ENCODE measurements around a stretch of chr7.

DNA sequence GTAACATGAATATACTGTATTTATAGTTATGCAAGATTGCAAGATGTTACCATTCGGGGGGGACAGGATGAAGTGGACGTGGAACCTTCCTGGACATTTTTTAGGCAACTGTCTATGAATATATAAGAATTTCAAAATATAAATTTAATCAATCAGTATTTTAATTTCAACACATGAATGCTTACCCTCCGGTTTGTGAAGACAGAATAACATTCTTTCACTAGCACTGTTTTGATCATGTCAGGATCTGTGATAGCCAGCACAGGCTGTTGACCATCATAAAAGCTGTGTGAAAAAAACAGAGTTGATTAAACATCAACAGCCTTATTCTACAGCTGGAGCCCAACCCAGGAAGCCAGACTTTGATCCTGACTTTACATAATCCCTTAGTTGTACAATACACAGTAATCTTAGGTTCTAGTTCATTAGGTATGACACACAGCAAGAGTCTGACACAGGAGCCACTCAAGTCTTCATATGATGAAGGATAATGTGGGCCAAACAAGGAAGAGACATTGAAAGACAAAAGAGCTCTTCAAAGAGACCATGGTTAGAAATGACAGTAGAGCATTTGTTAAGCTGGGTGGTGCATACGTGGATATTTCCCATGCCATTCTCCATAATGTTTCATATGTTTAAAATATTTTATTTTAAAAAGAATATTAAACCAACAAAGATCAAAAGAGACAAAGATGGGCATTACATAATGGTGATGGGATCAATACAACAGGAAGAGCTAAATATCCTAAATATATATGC lies 11.4 kb downstream of the CYP3A4 start:
- PRO-cap, result no peak

DNA sequence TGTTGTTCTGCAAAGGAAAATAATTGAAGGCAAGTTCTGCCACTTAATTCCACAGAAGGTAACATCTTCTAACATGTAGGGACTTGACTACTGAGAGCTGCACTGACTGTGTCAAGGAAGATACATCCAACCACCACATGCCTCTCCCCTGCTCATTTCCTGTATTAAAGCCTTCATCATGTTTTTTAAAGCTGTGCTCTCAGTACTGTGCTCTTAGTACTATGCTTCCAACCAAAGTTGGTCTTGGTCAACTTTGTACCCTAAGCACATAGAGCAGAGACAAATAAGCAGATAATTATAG lies 2.8 kb upstream of the CYP3A4 start:
- PRO-cap, result no peak

DNA sequence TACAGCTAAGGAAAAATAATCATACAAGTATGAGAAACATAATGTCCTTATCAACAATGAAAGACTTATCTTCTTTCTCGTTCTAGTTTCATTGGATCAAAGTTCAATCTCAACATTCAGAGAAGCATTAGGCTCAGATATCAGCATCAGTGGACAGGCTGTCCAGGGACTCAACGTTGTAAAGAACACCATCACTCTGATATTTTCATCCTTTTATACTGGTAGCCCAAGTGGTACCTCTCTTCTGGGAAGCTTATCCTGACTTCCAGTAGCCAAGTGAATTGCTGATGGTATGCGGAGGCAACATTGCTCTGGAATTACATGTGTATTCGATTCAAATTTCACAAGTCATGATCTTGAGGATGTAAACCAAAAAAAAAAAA lies 3.1 kb upstream of the CYP3A4 start:
- PRO-cap, result no peak

DNA sequence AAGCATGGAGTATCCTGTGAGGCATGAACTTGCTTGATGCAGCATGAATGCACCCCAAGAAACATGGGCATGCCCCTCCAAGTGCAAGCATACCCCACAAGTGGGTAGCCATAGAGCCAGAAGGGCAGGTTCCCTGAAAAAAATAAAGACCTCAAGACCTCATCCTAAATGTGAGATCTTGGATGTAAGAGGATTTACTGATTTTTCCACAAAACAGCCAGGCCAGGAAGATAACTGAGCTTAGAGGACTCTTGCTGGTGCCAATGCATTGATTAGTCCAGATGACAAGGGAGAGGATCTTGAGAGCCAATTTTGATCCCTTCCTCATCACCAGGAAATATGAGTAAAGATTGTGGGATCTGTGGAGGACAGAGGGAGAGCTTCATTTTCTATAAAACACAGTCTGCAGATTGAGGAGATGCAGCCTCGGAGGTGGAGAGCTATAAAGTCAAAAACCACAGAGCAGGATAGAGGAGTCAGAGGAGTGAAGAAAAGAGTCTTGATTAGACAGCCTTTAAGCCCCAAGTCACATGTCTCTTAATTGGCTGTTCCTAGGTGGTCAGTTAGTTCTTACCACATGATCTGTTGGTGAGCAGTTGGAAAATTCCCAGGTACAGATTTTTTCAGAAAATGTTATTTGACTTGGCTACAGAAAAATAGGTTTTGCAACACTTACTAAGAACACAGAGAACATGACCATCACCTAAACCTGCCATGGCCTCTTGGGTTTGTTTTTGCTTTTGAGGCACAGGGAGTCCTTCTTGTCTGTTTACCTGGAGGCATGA lies 921 bp upstream of the CYP3A43 start:
- PRO-cap, result no peak

DNA sequence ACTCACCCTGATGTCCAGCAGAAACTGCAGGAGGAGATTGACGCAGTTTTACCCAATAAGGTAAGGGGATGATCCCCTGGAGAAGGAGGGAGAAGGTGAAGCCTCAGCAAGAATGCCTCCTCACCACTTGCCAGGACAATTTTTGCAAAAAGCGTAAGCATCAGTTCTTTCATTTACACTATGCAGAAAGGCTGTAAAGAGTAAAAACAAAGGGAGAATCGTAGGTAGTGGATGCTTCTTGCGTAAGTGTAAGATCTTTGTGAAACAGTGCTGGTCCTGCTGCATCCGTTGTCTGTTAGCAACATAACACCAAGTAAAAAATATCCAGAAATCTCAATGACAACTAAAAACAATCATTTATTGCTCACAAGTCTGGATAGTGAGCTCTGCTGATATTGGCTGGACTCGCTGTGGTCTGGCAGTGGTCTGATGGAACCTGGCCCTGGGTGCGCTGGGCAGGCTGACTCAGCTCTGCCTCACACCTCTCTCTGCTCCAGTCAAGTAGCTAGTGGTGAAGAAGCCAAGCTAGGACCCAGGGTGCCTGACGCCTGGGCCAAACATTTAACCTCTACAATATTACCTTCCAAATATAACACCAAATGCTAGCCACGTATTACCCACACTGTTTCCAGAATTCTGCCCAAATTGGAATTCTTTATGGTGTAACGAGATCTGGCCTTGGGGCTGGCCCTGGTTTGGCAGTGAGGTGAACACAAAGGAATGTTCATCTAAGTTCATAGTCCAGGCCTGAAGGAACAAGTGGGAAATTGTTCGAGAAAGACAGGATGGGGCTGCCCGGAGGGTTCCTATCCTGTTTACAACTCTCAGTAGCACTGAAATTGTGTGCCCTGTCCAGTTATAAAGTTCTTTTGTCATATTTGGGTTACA lies 16.7 kb downstream of the OR2AE1 start:
- PRO-cap, result no peak

DNA sequence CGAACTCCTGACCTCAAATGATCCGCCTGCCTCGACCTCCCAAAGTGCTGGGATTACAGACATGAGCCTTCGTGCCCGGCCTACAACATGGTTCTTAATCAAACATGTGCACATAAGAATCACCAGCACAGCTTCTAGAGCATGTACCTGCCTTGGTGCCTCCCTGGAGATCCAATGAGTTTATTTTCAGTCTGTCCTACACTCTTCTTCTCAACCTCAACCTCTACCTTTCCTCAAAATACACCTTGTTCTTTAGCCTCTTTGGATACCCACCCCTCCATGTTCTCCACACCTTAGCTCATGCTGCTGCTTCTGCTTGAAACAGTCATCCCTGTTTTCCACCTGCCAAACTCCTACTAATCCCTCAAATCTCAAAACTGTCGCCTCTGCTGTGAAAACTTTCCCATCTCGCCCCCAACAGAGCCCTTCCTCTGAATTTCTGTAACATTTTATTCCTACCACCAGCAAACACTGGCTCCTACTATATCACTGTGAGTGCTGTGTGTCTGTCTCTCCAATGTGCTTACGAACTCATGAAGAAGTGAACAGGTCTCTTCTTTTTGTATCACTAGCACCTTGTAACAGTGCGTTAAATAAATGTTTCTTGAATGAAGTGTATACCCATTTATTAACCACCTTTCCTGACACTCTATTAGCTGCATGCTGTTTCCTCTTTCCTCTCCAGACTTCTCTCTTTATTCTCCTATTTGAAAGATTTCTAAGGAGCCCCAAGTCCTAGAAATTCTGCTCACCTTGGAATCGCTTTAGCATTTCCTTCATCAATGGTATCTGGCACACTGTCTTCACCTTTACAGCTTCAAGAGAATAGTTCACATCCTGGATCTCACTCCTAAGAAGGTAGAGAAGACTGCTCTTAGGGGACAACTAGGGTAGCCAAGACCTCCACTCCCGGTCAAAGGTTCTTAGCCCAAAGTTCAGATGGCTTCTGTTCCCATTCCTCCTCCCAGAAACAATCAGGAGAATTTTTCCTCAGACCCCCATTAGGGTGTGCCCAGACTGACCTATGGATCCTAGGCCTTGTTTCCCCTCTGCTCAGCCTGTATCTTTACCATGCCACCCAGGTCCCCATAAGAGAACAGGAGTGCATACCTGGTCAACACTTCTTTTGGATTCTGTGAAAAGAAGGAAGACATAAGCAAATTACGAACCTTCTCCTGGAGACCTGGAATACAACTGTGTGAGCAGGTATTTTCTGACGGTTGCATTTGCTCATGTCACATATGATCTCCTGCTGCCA lies 16.4 kb downstream of the TRIM4 start:
- PRO-cap, result no peak

- PRO-cap, result no peak
Measured at GRCh38 chr7:99943533-99944788, 14.5 kb upstream of the GJC3 start.

DNA sequence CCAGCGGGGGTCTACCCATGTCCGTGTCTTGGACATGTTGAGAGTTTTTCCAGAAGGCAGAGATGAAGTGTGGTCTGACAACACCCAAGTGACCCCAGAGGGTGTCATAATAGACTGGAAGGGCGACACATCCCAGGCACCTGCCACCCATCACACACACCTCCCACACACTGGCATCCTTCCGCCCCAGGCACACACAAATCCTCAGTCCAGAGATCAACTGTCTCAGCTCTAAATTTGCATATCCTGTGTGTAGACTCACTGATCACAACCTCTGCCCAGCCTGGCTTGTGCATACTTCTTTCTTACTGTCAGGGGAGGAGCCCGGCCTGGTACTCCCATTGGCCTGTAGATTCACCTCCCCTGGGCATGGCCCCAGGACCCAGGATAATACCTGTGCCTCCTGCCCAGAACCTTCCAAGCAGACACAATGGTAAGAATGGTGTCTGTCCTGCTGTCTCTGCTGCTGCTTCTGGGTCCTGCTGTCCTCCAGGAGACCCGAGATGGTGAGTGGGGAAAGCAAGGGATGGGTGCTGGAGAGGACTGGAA lies 4.6 kb upstream of the AZGP1 start:
- PRO-cap, result no peak

- PRO-cap, result no peak
Measured at GRCh38 chr7:99992724-99993322, 17.0 kb upstream of the AZGP1 start.

GRCh38 chr7:100003487-100004272 lies 11.7 kb upstream of the ZKSCAN1 start:
- PRO-cap, result no peak

DNA sequence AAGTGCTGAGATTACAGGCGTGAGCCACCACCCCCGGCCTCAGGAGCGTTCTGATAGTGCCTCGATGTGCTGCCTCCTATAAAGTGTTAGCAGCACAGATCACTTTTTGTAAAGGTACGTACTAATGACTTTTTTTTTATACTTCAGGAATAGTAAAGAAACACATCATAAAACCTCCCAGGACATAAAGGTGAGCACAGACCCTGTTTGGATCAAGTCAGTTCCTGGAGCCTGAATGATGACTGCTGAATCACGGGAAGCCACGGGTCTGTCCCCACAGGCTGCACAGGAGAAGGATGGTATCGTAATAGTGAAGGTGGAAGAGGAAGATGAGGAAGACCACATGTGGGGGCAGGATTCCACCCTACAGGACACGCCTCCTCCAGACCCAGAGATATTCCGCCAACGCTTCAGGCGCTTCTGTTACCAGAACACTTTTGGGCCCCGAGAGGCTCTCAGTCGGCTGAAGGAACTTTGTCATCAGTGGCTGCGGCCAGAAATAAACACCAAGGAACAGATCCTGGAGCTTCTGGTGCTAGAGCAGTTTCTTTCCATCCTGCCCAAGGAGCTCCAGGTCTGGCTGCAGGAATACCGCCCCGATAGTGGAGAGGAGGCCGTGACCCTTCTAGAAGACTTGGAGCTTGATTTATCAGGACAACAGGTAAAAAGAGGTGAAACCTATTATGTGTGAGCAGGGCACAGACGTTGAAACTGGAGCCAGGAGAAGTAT lies 8.0 kb downstream of the ZKSCAN1 start:
- PRO-cap, result no peak

- PRO-cap, result no peak
Measured at GRCh38 chr7:100124272-100124790, 2.4 kb upstream of the MBLAC1 start.

- PRO-cap, result no peak
Measured at GRCh38 chr7:100218975-100219664, 629 bp upstream of the PVRIG start.

GRCh38 chr7:100221671-100222566 lies 2.2 kb downstream of the PVRIG start:
- PRO-cap, result no peak

DNA sequence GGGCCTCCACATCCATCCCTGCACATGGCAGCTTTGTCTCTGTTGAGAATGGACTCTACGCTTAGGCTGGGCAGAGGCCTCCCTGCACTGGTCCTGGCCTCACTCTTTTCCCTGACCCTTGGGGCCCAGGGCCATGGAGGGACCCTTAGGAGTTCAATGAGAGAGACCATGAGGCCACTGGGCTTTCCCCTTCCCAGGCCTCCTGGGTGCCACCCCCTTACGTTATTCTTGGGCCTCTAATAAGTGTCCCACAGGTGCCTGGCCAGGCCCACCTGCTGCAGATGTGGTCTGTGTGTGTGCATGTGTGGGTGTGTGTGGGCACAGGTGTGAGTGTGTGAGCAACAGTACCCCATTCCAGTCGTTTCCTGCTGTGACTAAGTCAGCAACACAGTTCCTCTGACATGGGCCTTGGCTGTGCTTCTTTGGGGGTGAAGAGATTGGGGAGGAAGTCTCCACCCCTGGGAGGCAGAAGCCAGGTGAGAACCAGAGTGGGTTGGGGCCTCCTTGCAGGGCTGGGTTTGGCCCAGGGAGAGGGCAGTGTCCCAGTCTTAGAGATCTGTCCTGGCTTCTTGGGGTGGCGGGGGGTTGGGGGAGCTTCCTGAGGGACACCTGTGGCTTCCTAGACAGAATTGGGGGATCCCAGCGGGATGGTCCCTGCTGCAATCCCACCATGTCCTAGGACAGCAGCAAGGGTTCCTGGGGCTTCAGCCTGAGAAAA lies 4.2 kb upstream of the PILRB start:
- PRO-cap, result no peak

DNA sequence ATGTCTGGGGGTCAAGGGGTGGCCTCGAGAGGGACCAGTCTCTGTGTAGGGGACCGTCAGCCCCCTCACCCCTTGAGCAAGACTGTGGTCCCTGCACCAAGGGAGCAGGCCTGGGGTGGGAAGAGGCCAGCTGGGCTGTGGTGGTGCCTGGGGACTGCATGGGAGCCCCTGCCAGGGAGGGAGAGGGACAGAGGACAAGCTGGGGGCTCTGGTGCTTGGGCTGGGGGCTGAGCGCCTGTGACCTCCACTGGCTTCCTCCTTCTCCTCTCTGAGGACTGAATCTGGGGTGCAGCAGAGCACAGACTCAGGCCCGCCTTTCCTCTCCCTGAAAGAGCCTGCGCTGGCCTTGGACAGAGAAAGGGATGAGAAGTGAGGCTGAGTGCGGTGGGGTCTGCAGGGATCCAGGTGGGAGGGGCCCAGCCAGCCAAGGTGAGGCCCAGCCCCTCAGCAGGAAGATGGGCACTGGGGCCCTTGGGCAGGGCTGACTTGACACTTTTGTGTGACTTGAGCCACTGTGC lies 691 bp upstream of the PILRB start:
- PRO-cap, result no peak

GRCh38 chr7:100361494-100362463 lies 3.9 kb downstream of the PILRB start:
- PRO-cap, result no peak

GRCh38 chr7:100434442-100435240 lies 1.7 kb downstream of the PPP1R35 start:
- PRO-cap, result no peak

DNA sequence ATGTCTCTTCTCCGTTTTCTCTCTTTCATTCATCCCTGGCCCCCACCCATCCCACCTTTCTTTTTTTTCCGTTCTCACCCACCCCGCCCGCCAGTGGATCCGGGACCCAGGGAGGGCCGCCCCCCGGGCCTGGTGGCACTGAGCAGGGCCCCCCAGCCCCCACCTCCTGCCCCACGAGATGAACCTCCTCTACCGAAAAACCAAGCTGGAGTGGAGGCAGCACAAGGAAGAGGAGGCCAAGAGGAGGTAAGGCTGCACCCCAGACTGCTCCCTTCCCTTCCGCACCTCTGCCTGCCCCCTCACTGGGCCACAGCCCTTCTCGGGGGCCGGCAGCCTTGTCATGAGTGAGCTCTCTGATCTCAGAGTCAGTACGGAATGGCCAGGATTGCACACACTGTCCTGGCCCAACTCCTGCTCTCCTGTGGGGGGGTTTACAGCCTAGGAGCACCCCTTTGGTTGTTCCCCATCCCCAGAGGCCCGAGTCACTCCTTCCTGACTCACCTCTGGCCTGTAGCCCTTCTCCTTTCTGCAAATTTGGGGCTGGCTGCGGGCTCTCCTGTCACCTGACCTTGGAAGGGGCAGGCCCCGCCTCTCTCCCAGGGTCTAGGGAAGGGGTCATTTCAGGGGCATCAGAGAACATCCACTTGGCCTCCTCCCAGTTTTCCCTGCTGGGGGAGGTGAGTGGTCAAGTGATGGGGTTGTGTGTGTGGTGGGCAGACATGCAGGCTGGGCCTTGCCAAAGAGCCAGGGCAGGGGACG lies 1.6 kb downstream of the NYAP1 start:
- PRO-cap, result no peak

DNA sequence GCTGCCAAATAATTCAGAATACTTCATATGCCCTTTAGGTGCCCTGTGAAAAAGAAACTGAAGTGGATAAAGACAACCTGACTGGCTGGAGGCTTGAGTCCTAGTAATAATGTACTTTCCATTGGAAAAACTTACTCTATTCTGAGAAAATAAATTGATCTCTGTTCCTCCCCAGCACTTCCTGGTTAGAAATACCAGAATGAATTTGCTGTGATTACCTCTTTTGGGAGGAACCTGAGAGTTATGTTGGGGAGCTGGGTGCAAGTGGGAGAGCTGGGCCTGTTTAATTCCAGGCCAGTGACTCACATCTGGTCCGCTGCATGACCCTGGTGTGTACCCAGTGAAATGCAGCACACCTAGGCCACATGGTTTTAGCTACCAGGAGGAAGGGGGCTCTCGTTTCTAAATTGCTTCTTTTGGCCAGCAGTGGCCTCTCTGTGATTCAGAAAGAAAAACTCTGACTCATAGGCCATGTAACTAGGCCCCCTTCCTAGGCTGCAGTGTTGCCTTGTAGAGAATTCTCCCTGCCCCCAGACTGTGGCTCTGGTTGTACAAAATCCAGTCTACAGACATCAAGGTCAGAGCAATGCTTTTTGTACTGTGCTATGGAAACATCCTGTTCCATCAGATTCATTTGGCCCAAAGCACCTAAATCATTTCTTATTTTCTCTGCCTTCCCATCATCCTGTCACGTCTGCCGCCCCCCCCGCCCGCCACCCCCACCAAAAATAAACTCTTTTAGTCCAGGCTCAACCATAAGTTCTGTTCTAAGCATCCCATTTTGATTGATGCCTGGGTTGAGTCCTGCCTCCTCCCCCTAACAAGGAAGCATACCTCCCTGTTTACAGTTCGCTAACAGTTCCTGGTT lies 6.7 kb downstream of the AGFG2 start:
- PRO-cap, result no peak